Adrenal gland (tissue), 7 donors: ENCODE measurements around a stretch of chr2.

DNA sequence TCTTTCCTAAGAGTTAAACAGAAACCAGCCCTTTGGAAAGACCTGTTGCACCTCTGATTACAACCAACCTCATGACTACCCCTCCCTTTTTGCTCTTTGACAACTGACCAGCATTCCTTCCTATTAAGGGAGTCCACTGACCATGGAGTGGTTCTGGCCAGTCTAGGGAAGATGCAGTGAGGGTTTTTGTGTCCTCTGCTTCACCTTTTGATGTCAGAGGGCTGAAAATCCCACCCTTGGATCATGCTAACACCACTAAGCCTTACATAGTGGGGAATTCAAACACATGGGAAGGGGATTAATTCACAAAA, 44.6 kb upstream of the FRZB start:
- PRO-cap, 3 experiments: no peak in any of the 3 experiments
- RAMPAGE, long total RNA, 4 experiments: no peak in any of the 4 experiments

- PRO-cap, 3 experiments: no peak in any of the 3 experiments
- RAMPAGE, long total RNA, 4 experiments: no peak in any of the 4 experiments
- RRBS: no CpG with 5 or more reads among the region's 6 CpGs
Measured at GRCh38 chr2:182930224-182931219, 64.1 kb upstream of the FRZB start.

GRCh38 chr2:183001980-183002790, 36.1 kb downstream of the NCKAP1 start:
- PRO-cap, 3 experiments: no peak in any of the 3 experiments
- RAMPAGE, long total RNA, 4 experiments: no peak in any of the 4 experiments
- RRBS: no CpG with 5 or more reads among the region's 4 CpGs

- PRO-cap, 3 experiments: no peak in any of the 3 experiments
- RAMPAGE, long total RNA, 4 experiments: no peak in any of the 4 experiments
- RRBS: no CpG with 5 or more reads among the region's 6 CpGs
Measured at GRCh38 chr2:185407206-185407700, 331.4 kb upstream of the FSIP2 start.

DNA sequence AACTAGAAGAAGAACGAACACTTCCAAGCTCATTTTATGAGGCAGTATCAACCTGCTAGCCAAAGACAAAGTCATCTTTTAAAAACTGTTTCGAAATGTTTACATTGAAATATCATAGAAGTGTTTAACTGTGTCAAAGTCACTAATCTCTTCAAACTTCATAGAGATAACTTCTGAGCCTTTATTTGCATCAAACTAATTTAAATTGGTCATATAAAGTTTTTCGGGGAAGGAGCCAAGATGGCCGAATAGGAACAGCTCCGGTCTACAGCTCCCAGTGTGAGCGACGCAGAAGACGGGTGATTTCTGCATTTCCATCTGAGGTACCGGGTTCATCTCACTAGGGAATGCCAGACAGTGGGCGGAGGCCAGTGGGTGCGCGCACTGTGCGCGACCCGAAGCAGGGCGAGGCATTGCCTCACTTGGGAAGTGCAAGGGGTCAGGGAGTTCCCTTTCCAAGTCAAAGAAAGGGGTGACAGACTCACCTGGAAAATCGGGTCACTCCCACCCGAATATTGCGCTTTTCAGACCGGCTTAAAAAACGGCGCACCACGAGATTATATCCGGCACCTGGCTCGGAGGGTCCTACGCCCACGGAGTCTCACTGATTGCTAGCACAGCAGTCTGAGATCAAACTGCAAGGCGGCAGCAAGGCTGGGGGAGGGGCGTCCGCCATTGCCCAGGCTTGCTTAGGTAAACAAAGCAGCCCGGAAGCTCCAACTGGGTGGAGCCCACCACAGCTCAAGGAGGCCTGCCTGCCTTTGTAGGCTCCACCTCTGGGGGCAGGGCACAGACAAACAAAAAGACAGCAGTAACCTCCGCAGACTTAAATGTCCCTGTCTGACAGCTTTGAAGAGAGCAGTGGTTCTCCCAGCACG, 126.0 kb downstream of the FSIP2 start:
- PRO-cap, 3 experiments: no peak in any of the 3 experiments
- RAMPAGE, long total RNA, 4 experiments: no peak in any of the 4 experiments
- RRBS: no CpG with 5 or more reads among the region's 33 CpGs

GRCh38 chr2:186149916-186151177, 335.7 kb upstream of the ZC3H15 start:
- PRO-cap, 3 experiments: no peak in any of the 3 experiments
- RAMPAGE, long total RNA, 4 experiments: no peak in any of the 4 experiments
- RRBS: no CpG with 5 or more reads among the region's 3 CpGs

DNA sequence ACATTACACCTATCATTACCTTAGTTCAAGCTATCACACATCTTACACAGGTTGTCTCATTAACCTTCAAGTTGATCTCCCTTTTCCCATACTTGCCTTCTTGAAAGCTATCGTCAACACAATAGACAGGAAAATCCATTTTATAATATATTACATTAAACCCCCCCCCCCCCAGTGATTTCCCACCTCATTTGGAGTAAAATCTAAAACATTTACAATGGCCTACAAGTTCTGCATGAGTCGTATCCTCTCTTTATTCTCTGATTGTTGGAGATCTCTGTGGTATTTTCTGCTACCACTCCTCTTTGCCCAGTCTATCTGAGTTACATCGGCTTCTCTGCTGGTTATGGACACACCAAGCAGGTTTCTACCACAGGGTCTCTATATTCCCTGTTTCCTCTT, 79.4 kb upstream of the ZC3H15 start:
- PRO-cap, 3 experiments: no peak in any of the 3 experiments
- RAMPAGE, long total RNA, 4 experiments: no peak in any of the 4 experiments
- RRBS: no CpG with 5 or more reads among the region's 3 CpGs

DNA sequence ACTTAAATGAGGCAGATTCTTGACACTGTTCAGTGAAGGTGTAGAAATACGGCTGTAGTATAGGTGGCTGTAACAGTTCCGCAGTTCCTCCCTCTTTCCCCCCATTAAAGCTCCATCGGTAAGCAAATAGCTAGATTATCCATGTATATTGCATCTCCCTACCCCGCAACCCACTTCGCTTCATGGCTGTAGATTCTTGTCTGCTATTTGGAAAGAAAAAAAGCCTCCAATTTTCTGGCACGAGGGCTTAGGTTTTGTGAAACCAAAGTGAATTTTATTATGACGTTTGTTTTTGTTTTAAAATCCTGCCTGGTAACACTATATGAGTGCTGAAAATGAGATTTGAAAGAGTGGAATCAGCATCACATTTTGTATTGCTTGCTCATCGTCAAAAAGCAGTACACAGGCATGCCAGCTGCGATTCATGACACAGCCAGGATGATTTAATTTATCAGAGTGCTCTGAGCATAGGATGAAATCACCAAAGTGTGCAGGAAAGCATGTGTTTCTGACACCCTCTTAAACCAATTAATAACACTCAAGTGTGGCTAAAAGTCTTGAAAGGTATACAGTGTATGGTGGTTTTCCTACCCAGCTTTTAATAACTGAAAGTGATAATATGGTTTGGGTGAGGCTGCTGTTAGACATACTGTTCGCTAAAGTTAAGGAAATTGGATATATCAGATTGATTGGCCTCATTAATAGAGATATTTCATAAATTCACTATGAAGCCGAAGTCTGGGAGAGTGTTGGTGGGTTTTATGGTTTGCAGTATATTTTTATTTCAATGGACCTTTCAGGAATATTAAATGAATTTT, 1.5 kb downstream of the FAM171B start:
- PRO-cap, 3 experiments: no peak in any of the 3 experiments
- RAMPAGE, long total RNA, 4 experiments: no peak in any of the 4 experiments
- RRBS: no CpG with 5 or more reads among the region's 11 CpGs

DNA sequence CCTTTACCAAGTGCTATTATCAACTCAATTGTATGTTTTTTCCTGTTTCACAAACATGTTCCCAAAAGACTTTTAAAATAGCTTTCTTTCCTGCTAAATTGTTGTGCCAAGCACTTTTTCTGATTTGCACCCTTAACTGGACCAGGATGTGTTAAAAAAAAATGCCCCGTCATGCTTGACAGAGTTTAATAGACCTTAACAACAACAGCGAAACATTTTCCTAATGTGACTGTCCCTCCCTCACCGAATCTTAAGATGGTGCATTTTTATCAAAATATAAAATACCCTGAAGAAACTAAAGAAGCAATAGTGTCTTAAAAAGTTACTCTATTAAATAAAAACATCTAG, 44.1 kb downstream of the CALCRL start:
- PRO-cap, 3 experiments: peak in 1 of 3 experiments; most common plus-strand start position 215 of the sequence (in 1)
- RAMPAGE, long total RNA, 4 experiments: no peak in any of the 4 experiments
- RRBS: no CpG with 5 or more reads among the region's 3 CpGs

- PRO-cap, 3 experiments: no peak in any of the 3 experiments
- RAMPAGE, long total RNA, 4 experiments: no peak in any of the 4 experiments
- RRBS: no CpG with 5 or more reads among the region's 14 CpGs
Measured at GRCh38 chr2:187565499-187566079, 11.4 kb upstream of the TFPI start.

DNA sequence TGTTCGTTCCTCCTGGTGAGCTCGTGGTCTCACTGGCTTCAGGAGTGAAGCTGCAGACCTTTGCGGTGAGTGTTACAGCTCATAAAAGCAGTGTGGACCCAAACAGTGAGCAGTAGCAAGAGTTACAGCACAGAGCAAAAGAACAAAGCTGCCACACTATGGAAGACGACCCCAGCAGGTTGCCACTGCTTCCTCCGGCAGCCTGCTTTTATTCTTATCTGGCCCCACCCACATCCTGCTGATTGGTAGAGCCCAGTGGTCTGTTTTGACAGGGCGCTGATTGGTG, 314.1 kb downstream of the GULP1 start:
- PRO-cap, 3 experiments: no peak in any of the 3 experiments
- RAMPAGE, long total RNA, 4 experiments: no peak in any of the 4 experiments
- RRBS: no CpG with 5 or more reads among the region's 6 CpGs

DNA sequence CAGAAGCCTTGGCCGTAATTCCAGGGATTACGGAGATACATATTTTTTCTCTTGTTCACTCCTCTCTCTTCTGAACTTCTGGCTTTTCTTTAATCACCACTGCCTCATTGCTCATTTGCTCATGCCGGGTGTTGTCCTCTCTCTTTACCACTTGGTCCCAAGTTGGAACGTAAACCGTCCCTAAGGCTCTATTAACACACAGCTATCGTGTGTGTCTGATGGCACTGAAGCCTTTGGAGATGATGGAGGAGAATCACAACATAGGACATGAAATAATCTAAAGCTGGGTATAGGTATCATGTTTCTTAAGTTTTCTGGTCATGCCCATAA, 188.6 kb upstream of the COL3A1 start:
- PRO-cap, 3 experiments: no peak in any of the 3 experiments
- RAMPAGE, long total RNA, 4 experiments: no peak in any of the 4 experiments
- RRBS: no CpG with 5 or more reads among the region's 6 CpGs

DNA sequence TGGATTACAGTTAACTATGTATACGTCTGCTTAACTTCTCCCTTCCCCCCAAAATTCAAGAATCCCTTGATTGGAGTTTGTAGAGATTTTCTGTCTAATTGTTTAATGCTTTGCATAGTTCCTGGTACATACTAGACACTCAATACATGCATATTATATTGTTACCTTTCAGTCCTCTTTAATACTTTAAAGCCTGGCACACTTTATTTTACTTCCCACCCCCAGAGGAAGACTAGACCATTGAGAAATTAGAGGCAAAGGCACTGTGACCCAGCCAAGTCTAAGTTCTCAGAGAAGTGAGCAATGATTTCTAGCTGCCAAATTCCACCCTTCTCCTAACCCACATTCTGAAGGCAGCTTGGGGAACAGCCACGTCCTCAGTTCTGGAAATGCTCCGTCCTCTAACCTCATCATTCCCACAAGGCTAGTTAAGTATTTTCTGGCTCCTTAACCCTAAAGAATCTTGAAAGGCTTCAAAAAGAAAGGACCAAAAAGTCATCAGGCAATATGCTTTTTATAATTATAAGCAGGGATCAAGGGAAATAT, 86.7 kb downstream of the COL5A2 start:
- PRO-cap, 3 experiments: no peak in any of the 3 experiments
- RAMPAGE, long total RNA, 4 experiments: no peak in any of the 4 experiments
- RRBS: no CpG with 5 or more reads among the region's 3 CpGs

- PRO-cap, 3 experiments: no peak in any of the 3 experiments
- RAMPAGE, long total RNA, 4 experiments: no peak in any of the 4 experiments
- RRBS: no CpG with 5 or more reads among the region's 10 CpGs
Measured at GRCh38 chr2:189440600-189440971, 688 bp upstream of the WDR75 start.

DNA sequence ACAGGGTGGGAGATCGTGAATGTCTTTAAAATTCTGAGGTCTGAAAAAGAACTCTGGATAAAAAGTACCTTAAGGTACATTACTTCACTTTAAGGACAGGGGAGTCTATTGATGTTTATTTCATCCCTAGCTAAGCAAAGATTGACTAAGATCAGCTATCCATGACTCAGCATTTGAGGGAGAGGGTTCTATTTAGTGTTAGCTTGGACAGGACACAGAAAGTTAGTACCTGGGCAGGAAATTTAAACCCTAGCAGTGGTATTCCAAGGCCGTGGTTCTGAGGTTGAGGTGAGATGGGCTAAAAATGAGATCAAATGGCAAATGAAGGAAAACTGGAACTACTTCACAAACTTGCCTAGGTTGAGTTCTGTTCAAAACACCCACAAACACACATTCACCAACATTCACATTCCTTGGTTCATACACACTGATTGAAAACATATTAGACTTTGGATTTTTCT, 31.5 kb downstream of the SLC40A1 start:
- PRO-cap, 3 experiments: no peak in any of the 3 experiments
- RAMPAGE, long total RNA, 4 experiments: no peak in any of the 4 experiments
- RRBS: no CpG with 5 or more reads among the region's 2 CpGs

GRCh38 chr2:189581853-189582505, 1.4 kb upstream of the SLC40A1 start:
- PRO-cap, 3 experiments: no peak in any of the 3 experiments
- RAMPAGE, long total RNA, 4 experiments: no peak in any of the 4 experiments
- RRBS: no CpG with 5 or more reads among the region's 7 CpGs

- PRO-cap, 3 experiments: no peak in any of the 3 experiments
- RAMPAGE, long total RNA, 4 experiments: no peak in any of the 4 experiments
- RRBS: no CpG with 5 or more reads among the region's 5 CpGs
Measured at GRCh38 chr2:190183231-190183968, 2.7 kb downstream of the C2orf88 start.

DNA sequence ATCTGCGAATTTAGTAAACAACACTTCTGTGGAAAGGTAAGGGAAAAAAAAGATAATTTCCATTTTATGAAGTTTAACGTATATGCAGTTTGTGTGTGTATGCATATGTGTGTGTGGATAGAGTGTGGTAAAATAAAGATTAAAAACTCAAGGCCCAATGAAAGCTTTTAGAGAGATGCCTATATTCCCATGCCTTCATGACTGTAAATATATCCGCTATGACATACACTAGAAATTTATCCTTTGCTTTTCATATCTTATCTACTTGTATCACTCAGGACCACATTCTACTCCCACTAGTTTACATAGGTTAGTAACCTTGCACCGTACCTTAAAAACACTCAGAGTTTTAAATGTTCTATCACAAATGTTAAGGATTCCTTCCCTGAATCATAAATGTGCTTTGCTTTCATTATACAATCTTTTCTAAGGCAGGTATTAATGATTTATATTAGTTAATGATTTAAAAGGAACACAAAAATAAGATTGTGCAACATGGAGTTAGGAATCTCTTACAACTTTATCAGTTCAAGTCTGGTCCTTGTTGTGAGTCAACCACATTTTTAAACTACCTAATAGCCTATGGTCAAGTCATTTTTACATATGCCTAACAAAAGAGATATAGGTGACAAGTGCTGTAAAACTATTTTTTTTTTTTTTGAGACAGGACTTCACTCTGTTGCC, 8.4 kb upstream of the INPP1 start:
- PRO-cap, 3 experiments: no peak in any of the 3 experiments
- RAMPAGE, long total RNA, 4 experiments: no peak in any of the 4 experiments
- RRBS: no CpG with 5 or more reads among the region's 4 CpGs

DNA sequence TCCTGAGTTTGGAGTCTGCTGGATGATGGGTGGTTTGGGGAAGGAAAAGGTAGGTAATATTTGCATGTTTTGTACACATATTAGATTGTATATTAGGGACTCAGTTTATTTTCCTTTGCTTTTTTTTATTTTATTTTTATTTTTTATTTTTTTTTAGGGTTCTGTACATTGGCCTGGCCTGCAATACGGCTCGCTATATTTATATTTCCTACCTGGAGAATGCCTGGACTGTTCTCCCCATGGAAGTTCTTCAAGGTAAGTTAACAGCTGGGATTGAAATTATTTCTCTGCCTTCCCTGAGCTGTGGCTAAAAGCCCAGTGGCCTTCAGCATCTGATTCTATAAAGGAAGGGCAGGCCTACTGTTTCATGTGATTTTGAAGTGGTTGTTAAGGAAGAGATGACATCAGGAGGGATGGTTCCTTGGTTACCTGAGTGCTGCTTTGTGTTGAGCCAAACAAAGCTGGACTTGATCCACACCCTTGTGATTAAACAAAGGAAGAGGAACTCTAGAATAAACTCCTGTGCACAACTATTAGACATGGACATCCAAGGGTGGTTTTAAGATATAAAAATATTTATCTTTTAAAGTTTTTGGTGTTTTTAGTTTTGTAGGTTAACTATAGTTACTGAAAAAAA, 61.6 kb downstream of the MFSD6 start:
- PRO-cap, 3 experiments: peak in 3 of 3 experiments; most common plus-strand start position 475 of the sequence (in 1); most common minus-strand start position 334 of the sequence (in 2)
- RAMPAGE, long total RNA, 4 experiments: no peak in any of the 4 experiments
- RRBS: no CpG with 5 or more reads among the region's 2 CpGs

DNA sequence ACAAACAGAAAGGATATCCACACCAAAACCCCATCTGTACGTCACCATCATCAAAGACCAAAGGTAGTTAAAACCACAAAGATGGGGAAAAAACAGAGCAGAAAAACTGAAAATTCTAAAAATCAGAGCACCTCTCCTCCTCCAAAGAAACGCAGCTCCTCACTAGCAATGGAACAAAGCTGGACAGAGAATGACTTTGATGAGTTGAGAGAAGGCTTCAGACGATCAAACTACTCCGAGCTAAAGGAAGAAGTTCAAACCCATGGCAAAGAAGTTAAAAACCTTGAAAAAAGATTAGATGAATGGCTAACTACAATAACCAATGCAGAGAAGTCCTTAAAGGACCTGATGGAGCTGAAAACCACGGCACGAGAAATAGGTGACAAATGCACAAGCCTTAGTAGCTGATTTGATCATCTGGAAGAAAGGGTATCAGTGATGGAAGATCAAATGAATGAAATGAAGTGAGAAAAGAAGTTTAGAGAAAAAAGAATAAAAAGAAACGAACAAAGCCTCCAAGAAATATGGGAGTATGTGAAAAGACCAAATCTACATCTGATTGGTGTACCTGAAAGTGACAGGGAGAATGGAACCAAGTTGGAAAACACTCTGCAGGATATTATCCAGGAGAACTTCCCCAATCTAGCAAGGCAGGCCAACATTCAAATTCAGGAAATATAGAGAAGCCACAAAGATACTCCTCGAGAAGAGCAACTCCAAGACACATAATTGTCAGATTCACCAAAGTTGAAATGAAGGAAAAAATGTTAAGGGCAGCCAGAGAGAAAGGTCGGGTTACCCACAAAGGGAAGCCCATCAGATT, 62.3 kb downstream of the NEMP2 start:
- PRO-cap, 3 experiments: no peak in any of the 3 experiments
- RAMPAGE, long total RNA, 4 experiments: no peak in any of the 4 experiments
- RRBS: no CpG with 5 or more reads among the region's 9 CpGs